Panc1 (cell line): ENCODE data around the gene MUC20.

- RRBS, 2 experiments: no CpG with 5 or more reads among the region's 2 CpGs
Observed at GRCh38 chr3:195595800-195596132, 12.0 kb upstream of the APOD start.

GRCh38 chr3:195616124-195616778 lies 32.5 kb upstream of the APOD start:
- RRBS, 2 experiments: 47 to 64% methylated on average over 3 of the region's 16 CpGs

DNA sequence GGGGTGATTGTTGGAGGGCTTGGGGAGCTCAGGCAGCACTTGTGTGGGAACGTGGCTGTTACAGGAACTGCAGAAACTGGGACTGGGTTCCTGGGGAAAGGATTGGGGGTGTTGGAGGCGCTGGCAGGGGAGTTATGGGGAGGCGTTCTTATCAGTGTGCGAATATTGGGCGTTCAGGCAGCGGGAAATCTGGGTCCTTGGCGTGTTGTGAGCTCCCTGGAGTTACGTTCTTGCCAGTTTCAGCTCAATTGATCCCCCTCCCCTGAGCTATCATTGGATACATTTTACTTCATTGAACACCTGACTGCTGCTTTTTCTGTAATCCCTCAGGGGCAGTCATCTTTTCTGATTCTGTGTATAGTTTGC lies 52.9 kb upstream of the APOD start:
- RRBS, 2 experiments: no CpG with 5 or more reads among the region's 8 CpGs

DNA sequence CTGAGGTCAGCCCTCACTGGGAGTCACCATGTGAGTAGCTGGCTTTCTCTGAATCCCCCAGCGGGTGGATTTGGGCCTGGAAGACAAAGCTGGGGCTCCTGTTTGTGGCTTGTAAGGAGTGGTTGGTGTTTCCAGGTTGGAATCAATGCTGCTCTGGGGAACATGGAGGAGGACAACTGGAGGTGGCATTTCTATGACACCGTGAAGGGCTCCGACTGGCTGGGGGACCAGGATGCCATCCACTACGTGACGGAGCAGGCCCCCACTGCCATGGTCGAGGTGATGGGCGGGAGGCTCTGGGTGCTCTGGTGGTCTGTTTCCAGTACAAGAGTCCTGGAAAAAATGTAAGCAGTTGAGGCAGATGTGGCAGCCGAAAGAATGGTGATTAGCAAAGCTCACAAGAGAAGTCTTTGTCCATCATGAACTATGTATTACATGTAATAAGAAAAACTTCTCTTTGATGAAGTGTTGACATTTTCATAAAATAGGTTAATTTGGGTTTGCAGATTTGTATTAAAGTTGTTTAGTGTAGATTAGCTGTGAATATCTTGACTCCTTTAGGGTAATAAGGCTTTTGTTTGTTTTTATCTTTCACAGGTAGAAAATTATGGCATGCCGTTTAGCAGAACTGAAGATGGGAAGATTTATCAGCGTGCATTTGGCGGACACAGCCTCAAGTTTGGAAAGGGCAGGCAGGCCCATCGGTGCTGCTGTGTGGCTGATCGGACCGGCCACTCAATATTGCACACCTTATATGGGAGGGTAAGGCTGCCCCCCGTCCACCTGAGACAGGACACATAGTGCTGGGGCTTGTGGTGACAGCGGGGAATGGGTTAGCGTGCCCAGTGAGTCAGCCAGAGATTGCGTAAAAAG lies 57.1 kb upstream of the MUC20 start:
- RRBS, 2 experiments: no CpG with 5 or more reads among the region's 18 CpGs

DNA sequence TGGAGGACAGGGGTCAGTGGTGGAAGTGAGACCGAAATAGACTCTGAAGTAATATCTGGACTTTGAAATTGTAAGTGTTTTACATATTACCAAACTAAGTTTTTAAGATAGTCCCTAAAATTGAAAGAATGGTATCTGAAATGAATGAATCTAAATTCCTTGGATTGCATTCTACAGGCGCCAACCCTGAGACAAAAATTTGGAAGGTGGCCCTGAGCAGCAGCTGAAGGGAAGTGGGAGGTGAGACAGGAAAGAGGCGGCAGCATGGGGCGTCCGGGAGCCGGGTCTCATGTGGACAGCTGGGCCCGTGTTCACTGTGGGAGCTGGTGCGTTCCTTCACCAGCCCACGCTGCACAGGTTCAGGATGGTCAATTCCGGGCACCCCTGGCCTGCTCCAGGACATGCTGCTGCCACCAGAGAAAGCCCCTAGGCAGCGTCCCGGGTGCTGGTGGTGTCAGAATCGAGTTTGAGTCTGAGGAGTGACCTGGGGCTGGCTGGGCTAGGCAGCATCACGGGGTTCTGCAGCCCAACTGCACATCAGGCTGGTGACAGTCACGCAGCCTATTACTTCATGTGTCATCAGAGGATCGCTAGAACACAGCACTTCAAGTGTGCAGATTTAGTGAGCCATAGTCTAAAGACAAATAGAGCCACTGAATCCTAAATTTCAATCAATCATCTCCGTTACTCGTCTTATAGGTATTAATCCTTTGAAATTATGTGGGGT lies 31.2 kb upstream of the MUC20 start:
- RRBS, 2 experiments: 77 to 84% methylated on average over 1 of the region's 18 CpGs

DNA sequence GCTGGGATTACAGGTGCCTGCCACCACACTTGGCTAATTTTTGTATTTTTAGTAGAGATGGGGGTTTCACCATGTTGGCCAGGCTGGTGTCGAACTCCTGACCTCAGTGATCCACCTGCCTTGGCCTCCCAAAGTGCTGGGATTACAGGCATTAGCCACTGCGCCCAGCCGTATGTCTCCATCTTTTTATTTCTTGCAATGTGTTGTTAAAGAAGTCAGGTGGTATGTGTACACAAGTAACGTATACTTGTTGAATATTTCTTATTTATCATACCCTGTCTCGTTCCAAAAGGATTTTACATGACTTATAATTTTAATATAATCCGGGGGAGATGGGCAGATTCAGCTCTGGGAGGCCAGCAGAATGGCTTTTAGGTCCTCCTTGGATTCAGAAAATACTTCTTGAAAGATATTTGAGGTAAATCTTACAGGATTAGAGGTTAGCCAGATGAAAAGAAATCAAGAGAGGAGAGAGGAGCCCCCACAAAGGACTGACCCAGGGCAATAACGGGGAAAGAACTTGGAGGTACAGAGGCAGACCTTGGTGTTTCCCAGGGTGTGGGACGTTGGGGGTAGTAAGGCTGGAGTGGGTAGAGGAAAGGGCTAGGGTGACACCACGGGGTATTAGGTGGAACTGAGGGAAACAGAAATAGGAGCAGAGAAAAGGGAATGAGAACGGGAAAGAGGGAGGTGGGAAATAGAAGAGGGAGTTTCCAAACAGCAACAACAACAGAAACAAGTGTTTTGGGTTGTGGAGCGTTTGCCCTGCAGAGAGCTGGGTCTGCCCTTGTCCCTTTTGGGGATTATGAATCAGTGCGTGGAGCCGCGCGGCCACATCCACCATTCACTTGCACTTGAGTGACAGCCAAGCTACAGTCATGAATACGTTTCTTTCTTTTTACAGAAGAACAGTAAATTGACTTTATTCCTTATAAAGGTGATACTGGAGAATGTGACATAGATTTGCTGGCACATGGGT lies 27.0 kb upstream of the MUC20 start:
- RRBS, 2 experiments: no CpG with 5 or more reads among the region's 16 CpGs

DNA sequence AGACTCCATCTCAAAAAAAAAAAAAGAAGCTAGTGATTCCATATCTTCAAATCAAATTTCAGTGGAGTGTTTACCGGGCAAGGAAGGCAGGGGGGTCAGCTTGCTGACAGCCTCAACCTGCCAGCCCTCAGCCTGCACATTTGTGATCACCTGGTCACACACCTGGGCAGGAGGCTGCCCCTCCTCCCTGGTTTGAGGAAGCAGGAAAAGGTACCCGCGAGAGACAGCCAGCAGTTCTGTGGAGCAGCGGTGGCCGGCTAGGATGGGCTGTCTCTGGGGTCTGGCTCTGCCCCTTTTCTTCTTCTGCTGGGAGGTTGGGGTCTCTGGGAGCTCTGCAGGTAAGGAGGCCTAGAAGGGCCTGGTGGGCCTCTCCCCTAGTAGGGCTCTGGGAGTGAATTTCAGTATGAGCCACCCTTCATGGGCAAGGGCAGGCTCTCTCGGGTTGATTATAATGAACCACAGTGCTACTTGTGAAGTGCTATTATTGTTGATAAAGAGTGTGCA lies at the start of gene MUC20:
Gene MUC20 (plus strand): TSS at position 233 of the 504 bp plus-strand sequence.
- RRBS, 2 experiments: no CpG with 5 or more reads among the region's 6 CpGs

DNA sequence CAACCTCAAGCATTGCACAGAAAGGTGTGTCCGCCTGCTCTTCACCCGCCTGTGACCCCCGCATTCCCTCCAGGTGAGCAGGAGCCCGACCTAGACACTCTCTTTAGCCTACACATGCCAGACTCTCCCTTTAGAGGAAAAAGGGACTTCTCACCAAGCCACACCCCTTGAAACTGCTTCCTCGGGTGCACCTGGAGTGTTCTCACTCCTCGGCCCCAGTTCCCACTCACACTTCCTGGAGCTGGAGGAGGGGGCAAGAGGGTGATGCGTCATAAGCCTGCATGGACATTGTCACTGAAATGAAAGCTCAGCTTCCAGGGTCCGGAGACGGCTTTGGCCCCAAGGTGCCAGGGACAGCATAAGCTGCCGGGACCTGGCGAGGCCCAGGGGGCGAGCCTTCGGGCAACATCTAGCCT lies 9.7 kb upstream of the MUC4 start:
- RRBS, 2 experiments: 42 to 44% methylated on average over 3 of the region's 13 CpGs

DNA sequence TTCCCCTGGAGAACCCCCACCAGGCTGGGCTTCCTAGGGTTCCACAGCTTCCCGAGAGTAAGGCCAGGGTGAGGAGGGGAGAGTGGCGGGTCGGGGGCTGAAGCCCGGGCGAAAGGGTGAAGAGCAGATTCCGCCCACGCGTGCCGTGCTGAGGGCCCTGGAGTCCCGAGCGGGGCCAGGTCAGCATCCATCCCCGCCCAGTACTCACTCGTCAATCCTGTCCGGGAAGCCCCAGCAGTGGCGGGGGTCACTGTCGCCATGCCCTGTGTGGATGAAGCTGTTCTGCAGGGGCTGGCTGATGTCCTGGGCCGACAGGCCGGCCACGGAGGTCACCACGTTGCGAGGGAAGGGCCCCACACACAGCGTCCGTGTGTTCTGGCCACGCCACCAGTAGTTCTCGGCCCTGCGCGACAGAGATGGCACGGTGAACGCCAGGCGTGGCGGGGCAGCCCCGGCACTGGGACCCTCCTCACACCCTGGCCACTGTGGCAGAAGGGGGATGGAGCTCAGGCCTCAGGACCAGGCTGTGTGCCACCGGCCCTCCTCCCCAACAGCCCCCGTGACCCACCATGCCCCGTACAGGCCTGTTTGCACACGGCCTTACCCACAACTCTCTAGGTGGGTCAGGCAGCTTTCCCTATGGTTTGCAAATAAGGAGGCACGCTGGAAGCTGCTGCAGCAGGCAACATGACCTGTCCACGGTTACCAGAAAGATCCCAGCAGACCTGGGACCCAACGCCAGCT lies 36.1 kb downstream of the TNK2 start:
- RRBS, 2 experiments: 91 to 94% methylated on average over 7 to 12 of the region's 39 CpGs

DNA sequence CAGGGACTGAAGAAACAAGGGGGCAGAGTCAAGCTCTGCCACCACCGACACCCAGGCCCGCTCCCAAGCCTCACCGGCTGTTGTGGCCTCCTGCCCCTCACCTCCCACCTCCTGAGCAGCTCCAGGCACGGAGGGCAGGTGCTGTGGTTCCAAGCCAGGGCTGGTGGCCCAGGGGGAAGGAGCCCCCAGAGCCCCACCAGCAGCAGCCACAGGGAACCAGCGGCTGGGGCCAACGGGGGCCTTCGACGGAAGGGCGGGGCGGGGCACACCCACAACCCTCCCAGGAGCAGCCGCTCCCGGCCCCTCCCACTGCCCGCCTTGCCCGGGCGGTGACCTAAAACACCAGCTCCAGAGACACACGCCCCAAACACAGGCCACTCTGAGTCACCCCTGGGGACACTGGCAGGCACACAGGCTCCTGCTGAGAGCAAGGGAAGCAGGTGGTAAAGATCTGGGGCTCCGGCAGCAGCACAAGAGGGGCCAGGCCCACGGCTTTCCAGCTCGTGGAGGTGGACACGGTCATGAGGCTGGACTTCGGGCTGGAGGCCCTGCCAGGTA lies 31.8 kb downstream of the TNK2 start:
- RRBS, 2 experiments: 59% methylated on average over 3 of the region's 21 CpGs; no CpG with 5 or more reads in 1 of the 2 experiments

DNA sequence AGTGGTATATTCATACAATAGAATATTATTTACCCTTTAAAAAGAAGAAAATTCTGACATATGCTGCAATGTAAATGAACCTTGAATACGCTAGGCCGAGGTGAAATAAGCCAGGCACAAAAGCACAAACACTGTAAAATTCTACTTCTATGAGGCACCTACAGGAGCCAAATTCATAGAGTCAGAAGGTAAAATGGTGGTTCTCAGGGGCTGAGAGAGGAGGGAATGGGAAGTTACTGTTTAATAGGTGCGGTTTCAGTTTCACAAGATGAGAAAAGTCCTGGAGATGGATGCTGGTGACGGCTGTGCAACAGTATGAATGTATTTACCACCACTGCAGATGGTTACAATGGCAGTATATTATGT lies 4.1 kb downstream of the TNK2 start:
- RRBS, 2 experiments: no CpG with 5 or more reads among the region's 4 CpGs

DNA sequence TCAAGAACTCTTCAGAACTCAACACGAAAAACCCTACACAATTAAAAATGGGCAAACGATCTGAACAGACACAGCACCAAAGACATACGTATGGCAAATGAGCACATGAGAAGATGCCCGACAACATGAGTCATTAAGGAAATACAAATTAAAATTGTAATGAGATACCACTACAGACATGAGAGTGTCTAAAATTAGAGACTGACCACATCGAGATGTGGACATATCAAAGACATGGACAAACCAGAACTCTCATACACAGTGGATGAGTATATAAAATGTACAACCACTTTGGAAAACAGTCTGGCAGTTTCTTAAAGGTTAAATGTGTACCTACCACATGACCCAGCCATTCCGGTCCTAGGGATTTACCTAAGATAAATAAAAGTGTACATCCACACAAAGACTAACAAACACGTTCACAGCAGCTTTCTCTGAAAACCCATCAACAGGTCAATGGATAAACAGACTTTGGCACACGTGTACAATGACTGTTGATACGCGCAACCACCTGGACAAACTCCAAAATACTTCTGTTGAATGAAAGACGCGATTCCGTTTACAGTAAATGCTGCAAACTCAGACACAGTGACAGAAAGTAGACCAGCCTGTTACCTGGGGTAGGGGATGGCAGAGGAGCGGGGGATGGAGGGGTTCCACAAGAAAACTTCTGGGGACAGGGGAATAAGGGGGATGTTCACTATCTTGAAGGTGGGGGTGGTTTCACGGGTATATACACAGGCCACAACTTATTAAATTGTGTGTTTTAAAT lies 2.2 kb downstream of the TNK2 start:
- RRBS, 2 experiments: no CpG with 5 or more reads among the region's 15 CpGs

GRCh38 chr3:195953777-195954948 lies 45.8 kb upstream of the TNK2 start:
- RRBS, 2 experiments: under 1 to 3% methylated on average over 4 to 8 of the region's 120 CpGs

DNA sequence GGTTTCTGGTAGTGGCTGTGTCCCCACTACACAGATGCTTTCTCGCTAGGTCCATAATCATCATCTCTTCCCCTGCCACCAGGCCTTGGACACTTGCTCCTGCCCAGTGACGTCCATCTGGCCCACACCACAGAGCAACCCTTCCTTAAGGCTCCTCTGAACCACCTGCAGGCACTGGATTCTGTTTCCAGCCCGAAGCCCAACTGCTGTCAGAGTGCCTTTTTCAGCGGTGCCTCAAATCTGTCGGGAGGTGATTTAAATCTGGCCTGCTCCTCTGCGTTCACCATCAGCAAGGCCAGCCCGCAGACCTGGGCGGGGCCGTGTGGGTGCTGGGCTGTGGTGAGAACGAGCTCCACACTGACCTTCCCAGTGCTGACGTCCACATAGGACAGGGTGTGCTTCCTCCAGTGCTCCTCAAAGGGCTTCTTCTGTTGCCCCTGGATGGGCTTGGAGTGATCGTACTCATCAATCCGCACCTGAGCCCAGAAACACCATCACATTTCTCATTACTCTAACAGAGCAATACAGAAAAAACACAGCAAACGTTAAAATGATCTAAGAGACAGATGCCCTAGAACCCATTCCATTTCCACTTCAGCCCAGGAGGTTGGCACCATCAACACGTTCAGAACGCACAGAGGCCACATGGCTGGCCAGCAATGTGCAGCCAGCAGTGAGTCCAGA lies 56.9 kb upstream of the TNK2 start:
- RRBS, 2 experiments: no CpG with 5 or more reads among the region's 16 CpGs

GRCh38 chr3:195970102-195970725 lies 61.9 kb upstream of the TNK2 start:
- RRBS, 2 experiments: no CpG with 5 or more reads among the region's 17 CpGs

DNA sequence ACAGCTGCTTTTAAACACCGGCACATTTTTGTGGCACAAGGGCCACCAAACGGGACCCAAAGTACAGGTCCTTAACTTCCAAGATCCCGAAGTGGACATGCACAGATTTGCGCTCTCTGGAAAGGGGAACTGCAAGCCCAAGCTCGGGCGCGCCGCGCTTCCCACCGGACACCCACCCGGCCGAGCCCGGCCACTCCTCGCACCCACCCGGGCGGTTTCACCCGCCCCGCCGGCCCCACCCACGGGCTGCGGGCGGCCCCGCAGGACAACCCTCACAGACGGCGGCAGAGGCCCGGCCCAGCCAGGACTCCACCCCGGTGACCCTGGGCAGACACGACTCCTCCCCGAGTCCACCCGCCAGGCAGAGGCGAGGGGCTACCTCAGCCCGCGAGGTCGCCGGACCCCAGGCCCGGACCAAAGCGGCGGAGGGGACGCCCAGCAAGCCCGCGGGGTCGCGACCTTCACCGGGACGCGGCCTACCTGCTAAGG lies 81.2 kb upstream of the TNK2 start:
- RRBS, 2 experiments: no CpG with 5 or more reads among the region's 46 CpGs

DNA sequence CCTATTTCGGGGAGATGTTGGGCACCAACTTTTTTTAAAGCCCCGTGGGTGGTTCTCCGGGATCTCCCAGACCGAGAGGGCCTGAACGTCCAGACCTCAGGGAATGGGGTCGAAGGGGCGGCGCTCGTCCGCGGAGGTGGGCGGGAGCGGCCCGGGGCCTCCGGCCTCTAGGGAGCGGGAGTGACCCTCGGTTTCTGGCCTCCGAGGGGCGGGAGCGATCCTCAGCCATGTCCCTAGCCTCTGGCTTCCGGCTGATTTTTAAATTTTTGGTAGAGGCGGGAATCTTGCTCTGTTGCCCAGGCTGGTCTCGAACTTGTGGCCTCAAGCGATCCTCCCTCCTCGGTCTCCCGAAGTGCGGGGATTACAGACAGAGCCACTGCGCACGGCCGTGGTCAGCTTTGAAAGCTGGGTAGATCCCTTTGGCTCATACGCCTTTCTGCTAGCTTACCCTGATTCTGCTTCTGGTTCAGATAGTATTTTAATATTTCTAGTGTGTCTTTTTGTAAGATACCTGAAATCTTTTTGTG lies 82.2 kb upstream of the TNK2 start:
- RRBS, 2 experiments: no CpG with 5 or more reads among the region's 31 CpGs

DNA sequence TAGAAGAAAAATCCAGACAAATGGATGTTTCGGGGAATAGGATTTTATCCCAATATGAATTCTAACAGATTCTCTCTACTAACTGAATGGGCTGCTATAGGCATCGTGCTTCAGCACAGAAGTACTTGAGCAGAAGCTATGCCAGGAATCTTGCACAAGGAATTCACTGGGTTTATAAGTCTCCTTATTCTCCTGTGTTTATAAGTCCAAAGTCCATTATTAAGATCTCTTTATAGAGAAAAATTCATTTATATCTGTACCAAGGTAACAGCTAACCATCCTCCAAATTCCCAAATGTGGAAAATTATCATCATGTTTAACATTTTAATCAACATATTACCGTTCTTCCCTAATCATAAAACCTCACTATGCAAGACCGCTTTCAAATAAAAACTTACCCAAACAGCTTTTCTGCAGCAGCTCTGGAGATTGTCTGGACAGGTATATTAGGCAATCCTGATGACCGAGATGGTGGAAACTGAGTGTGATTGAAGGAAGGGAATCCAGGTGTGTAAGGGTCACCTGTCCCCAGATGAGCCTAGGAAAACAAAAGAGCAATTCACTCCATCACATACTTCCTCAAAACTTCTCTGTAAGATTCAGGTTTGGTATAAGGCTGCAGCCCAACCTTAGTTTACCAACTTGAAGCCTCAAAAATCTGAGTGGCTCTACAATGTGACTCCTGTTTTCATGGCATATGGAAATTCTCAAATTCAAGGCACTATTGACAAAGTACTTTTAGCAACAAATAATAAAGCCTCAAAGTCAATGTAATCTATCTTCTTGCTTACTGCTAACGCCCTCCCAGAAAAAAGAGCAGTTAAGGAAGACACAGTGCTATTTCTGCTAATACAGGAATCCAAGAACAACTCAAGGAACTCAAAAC lies 14.5 kb downstream of the TFRC start:
- RRBS, 2 experiments: no CpG with 5 or more reads among the region's 6 CpGs

- RRBS, 2 experiments: no CpG with 5 or more reads among the region's 11 CpGs
Observed at GRCh38 chr3:196080401-196080901, 1.4 kb downstream of the TFRC start.

DNA sequence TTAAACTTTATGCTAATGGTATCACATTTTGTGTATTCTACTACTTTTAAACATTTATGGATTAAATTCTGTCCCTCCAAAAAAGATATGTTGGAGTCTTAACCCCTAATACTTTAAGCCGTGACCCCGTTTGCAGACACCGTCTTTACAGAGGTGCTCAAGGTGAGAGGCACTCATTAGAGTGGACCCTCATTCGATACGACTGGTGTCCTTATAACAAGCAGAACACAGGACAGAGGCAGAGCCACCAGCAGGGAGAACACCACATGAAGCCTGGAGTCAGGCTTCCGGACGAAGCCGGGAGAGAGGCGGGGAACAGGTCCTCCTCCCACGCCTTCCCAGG lies 33.8 kb downstream of the ZDHHC19 start:
- RRBS, 2 experiments: no CpG with 5 or more reads among the region's 10 CpGs